ENCODE measurements around a stretch of chrX.

GRCh38 chrX:314950-315824 is 3.4 kb downstream of the GTPBP6 start:
- RAMPAGE, long total RNA = no peak
- RRBS, 2 experiments = no CpG with 5 or more reads among the region's 39 CpGs
CAGE:
- cytosol, long polyA minus RNA = no peak
- cytosol, long polyA plus RNA = no peak
- long polyA plus RNA = no peak
- nucleolus, long total RNA = no peak
- nucleus, long polyA plus RNA = no peak
- nucleus, long total RNA = no peak

GRCh38 chrX:318980-319607 is 498 bp upstream of the GTPBP6 start:
- RAMPAGE, long total RNA = no peak
- RRBS, 2 experiments = no CpG with 5 or more reads among the region's 70 CpGs
CAGE:
- cytosol, long polyA minus RNA = no peak
- cytosol, long polyA plus RNA = no peak
- long polyA plus RNA = no peak
- nucleolus, long total RNA = no peak
- nucleus, long polyA plus RNA = no peak
- nucleus, long total RNA = no peak

DNA sequence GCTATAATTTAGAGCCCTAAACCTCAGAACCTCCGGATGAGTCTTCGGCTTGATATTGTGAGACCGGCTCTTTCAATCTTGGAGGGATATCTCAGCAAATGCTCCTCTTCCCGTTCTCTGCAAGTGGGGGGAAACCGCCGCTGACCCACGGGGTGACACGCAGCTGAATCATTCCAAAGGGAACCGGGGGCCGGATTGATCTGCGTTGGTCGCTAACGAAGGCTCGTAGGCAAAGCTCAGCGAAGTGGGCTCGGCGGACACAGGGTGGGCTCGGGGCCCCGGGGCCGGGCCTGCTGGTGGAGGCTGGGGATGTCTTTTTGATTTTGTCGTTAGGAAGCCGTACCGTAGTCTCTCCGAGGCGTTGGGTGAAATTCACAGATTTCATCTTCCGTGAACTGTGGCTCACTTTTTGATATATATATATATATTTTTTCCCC is 110.6 kb upstream of the PPP2R3B start:
- RAMPAGE, long total RNA = no peak
- RRBS, 2 experiments = 50 to 79% methylated on average over 4 to 9 of the region's 26 CpGs
CAGE:
- cytosol, long polyA minus RNA = no peak
- cytosol, long polyA plus RNA = no peak
- long polyA plus RNA = no peak
- nucleolus, long total RNA = no peak
- nucleus, long polyA plus RNA = no peak
- nucleus, long total RNA = no peak

DNA sequence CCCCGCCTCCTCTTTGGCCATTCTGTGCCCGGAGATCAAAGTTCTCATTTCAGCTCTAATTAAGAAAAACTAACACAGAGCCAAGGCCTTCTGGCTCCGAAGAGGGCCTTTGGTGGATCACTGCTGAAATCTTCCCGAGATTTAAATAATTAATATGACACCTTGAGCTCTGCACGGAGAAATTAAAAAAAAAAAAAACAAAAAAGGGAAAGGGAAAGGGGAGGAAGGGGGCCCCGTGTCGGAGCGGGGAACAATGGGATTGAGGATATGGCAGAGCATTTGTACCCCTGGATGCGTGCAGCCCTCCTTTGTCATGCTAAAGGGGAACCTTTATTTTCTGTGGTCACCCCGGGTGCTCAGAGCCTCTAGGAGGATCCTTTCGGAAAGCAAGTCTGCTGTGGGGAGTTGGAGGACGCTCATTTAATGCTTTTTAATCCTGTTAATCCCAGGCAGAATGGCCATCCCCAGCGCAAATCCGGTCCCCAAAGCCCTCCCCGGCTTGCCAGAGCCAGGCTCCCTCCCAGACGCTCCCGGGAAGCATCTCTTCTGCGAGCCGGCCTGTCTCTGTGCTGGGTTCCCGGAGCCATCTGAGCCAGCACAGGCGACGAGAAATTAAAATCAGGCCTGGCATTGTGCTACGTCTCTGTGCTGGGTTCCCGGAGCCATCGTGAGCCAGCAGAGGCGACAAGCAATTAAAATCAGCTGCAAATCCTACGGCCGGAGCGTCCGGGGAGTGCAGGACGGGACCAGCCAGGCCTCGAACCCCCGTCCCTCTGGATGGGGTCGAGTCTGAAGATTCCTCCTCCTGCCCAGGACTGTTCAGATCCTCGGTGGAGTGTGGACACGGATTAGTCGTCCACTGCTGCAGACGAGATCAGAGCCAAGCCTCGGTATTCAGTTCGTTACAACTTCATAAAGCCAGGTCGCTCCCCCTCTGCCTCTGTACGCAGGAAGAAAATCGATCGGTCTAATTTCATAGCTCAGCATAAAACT is 113.2 kb upstream of the PPP2R3B start:
- RAMPAGE, long total RNA = no peak
- RRBS, 2 experiments = 51 to 80% methylated on average over 9 to 11 of the region's 44 CpGs
CAGE:
- cytosol, long polyA minus RNA = no peak
- cytosol, long polyA plus RNA = no peak
- long polyA plus RNA = no peak
- nucleolus, long total RNA = no peak
- nucleus, long polyA plus RNA = no peak
- nucleus, long total RNA = no peak

- RAMPAGE, long total RNA = no peak
- RRBS, 2 experiments = no CpG with 5 or more reads among the region's 10 CpGs
CAGE:
- cytosol, long polyA minus RNA = no peak
- cytosol, long polyA plus RNA = no peak
- long polyA plus RNA = no peak
- nucleolus, long total RNA = no peak
- nucleus, long polyA plus RNA = no peak
- nucleus, long total RNA = no peak
Observed at GRCh38 chrX:1060227-1060538, 152.3 kb downstream of the CRLF2 start.

DNA sequence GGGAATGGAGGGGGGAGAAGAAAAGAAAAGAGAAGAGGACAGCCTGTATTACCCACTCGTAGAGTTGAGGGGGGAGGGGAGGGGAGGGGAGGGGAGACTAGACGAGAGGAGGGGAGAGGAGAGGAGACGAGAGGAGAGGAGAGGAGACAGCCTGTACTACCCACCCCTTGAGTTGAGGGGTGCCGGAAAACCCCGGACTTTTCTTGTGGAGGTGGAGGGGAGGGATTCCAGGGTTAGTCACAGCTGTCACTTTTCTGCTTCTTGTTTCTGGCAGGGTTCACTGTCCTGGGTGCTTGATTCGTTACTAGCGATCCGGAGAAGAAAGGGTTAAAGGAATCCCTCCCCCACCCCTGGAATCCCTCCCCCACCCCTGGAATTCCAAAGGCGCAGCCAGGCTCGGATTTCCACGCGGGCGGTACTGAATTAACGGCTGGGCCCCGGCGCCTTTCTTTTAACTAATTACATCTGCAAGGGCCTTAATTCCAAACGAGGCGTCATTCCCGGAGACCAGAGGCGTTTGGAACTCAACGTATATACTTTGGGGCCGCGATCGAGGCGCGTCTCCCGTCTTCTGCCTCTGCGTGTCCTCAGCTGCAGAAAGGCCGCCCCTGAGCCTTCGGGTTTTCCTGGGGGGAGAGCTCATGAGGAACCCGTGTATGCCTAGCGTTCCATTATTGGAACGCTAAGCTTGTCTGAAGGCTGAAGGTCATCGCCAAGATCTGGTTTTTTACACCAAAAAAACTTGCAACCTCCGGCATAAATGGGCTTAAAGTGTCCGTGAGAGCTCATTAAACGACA is 20.1 kb upstream of the CSF2RA start:
- RAMPAGE, long total RNA = no peak
- RRBS, 2 experiments = 30% methylated on average over 8 of the region's 37 CpGs; no CpG with 5 or more reads in 1 of the 2 experiments
CAGE:
- cytosol, long polyA minus RNA = no peak
- cytosol, long polyA plus RNA = no peak
- long polyA plus RNA = no peak
- nucleolus, long total RNA = no peak
- nucleus, long polyA plus RNA = no peak
- nucleus, long total RNA = no peak

- RAMPAGE, long total RNA = no peak
- RRBS, 2 experiments = under 1 to 1% methylated on average over 25 to 31 of the region's 53 CpGs
CAGE:
- cytosol, long polyA minus RNA = no peak
- cytosol, long polyA plus RNA = no peak
- long polyA plus RNA = no peak
- nucleolus, long total RNA = no peak
- nucleus, long polyA plus RNA = no peak
- nucleus, long total RNA = no peak
Observed at GRCh38 chrX:1391236-1391876, 557 bp downstream of the SLC25A6 start.

DNA sequence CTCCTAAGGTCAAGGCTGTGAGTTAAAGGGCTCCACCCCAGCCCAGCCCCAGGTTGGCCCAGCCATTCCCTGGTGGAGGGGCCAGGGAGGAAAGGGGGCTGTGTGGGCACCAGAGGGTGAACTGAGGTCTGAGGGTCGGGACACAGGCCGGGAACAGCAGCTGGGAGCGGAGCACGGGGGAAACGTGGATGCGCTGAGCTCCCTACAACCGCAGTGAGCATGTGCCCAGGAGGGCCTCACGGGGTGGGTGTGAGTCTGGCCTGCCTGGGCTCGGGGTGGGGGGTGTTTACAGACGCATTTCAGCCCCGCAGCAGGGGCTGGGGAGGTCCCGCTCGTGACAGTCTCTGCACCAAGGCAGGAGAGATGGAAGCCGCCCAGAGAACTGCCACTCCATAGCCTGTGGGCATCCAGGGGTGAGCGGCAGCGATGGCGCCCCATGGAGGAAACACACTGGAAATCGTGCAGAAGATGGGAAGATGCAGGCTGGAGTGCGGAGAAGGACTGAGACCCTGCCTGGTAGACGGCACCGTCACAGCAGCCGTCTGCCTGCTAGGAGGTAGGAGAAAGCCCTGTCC is 9.8 kb upstream of the SLC25A6 start:
- RAMPAGE, long total RNA = no peak
- RRBS, 2 experiments = no CpG with 5 or more reads among the region's 22 CpGs
CAGE:
- cytosol, long polyA minus RNA = no peak
- cytosol, long polyA plus RNA = no peak
- long polyA plus RNA = no peak
- nucleolus, long total RNA = no peak
- nucleus, long polyA plus RNA = no peak
- nucleus, long total RNA = no peak

GRCh38 chrX:1405240-1405892 is 13.5 kb upstream of the SLC25A6 start:
- RAMPAGE, long total RNA = no peak
- RRBS, 2 experiments = no CpG with 5 or more reads among the region's 3 CpGs
CAGE:
- cytosol, long polyA minus RNA = no peak
- cytosol, long polyA plus RNA = no peak
- long polyA plus RNA = start-site peak on the plus strand at chrX:1405231-1405838, 54 and 31 reads in 2 replicates
- nucleolus, long total RNA = no peak
- nucleus, long polyA plus RNA = no peak
- nucleus, long total RNA = no peak

DNA sequence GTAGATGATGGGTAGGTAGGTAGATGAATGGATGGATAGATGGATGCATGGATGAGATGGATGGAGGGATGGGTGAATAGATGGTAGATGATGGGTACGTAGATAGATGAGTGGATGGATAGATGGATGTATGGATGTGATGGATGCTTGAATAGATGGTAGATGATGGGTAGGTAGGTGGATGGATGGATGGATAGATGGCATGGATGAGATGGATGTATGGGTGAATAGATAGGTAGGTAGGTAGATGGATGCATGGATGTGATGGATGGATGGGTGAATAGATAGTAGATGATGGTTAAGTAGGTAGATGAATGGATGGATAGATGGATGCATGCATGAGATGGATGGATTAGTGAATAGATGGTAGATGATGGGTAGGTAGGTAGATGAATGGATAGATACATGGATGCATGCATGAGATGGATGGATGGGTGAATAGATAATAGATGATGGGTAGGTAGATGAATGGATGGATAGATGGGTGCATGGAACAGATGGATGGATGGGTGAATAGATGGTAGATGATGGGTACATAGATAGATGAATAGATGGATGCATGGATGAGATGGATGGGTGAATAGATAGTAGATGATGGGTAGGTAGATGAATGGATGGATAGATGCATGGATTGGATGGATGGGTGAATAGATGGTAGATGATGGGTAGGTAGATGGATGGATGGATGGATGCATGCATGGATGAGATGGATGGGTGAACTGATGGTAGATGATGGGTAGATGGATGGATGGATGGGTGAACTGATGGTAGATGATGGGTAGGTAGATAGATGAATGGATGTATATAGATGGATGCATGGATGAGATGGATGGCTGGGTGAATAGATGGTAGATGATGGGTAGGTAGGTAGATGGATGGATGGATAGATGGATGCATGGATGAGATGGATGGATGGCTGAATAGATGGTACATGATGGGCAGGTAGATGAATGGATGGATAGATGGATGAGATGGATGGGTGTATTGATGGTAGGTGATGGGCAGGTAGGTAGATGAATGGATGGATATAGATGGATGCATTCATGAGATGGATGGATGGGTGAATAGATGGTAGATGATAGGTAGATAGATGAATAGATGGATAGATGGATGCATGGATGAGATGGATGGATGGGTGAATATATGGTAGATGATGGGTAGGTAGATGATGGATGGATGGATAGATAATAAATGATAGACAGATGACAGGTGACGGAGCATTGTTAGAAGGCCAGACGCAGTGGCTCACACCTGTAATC is 14.9 kb upstream of the SLC25A6 start:
- RAMPAGE, long total RNA = no peak
- RRBS, 2 experiments = no CpG with 5 or more reads among the region's 3 CpGs
CAGE:
- cytosol, long polyA minus RNA = no peak
- cytosol, long polyA plus RNA = no peak
- long polyA plus RNA = start-site peak on the plus strand centred at position 192 of the sequence, 175 bp wide, 26 and 18 reads in 2 replicates; start-site peak on the plus strand centred at position 478 of the sequence, 107 bp wide, 21 and 19 reads in 2 replicates
- nucleolus, long total RNA = no peak
- nucleus, long polyA plus RNA = no peak
- nucleus, long total RNA = no peak

DNA sequence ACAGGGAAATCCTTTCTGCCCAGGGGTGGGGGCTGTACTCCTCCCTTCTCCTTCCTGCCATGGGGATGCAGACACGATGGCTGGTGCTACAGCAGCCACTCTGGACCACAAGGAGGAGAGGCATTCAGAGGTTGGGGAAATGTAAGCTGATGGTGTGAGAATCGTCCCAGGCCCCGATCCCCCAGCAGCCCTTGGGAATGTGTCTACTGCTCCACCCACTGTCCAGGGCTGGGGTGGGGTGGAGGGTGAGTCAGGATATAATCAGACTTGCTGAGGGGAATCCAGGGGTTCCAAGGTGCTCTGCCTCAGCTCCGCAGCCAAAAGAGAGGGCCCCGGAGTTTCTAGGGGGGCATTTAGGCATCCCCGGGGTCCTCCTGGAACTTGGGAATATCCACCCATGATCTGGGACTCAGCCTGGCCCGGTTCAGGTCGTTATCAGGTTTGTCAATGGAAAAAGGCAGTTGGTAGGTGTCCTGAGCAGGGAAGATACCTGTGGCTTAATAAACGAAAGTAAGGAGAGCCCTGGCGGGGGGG is 26.6 kb upstream of the SLC25A6 start:
- RAMPAGE, long total RNA = no peak
- RRBS, 2 experiments = 17 to 95% methylated on average over 1 to 2 of the region's 10 CpGs
CAGE:
- cytosol, long polyA minus RNA = no peak
- cytosol, long polyA plus RNA = no peak
- long polyA plus RNA = no peak
- nucleolus, long total RNA = no peak
- nucleus, long polyA plus RNA = no peak
- nucleus, long total RNA = no peak

GRCh38 chrX:1468272-1468900 is 15.7 kb upstream of the ASMTL start:
- RAMPAGE, long total RNA = no peak
- RRBS, 2 experiments = 2% methylated on average over 9 of the region's 19 CpGs; no CpG with 5 or more reads in 1 of the 2 experiments
CAGE:
- cytosol, long polyA minus RNA = no peak
- cytosol, long polyA plus RNA = no peak
- long polyA plus RNA = no peak
- nucleolus, long total RNA = no peak
- nucleus, long polyA plus RNA = no peak
- nucleus, long total RNA = no peak

- RAMPAGE, long total RNA = no peak
- RRBS, 2 experiments = 80 to 88% methylated on average over 4 to 14 of the region's 40 CpGs
CAGE:
- cytosol, long polyA minus RNA = no peak
- cytosol, long polyA plus RNA = no peak
- long polyA plus RNA = no peak
- nucleolus, long total RNA = no peak
- nucleus, long polyA plus RNA = no peak
- nucleus, long total RNA = no peak
Observed at GRCh38 chrX:1507310-1508113, 29.5 kb downstream of the P2RY8 start.

- RAMPAGE, long total RNA = no peak
- RRBS, 2 experiments = no CpG with 5 or more reads among the region's 13 CpGs
CAGE:
- cytosol, long polyA minus RNA = no peak
- cytosol, long polyA plus RNA = no peak
- long polyA plus RNA = no peak
- nucleolus, long total RNA = no peak
- nucleus, long polyA plus RNA = no peak
- nucleus, long total RNA = no peak
Observed at GRCh38 chrX:1605701-1606122, 9.1 kb upstream of the ASMT start.

GRCh38 chrX:2363231-2364186 is 137.3 kb downstream of the DHRSX start:
- RAMPAGE, long total RNA = no peak
- RRBS, 2 experiments = no CpG with 5 or more reads among the region's 21 CpGs
CAGE:
- cytosol, long polyA minus RNA = no peak
- cytosol, long polyA plus RNA = no peak
- long polyA plus RNA = no peak
- nucleolus, long total RNA = no peak
- nucleus, long polyA plus RNA = no peak
- nucleus, long total RNA = no peak

DNA sequence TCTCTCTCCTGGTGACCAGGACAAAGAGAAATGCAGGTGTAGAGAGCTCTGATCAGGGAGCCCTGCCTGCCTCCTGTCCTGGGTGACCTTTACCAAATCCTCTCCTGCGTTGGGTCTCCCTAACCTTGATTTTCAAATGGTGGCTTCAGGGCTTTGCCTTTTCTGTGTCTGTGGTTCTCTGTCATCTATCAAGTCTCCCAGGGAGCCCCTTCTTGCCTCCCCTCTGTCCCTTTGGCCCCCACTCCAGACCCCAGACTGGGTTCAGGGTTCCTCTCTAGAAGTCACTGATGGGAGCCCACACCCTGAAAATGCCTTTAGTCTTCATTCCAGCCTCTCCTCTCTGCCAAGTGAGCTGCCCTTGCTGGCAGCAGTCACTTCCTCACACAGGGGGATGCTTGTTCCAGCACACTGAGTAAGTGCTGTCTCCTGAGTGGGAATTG is 40.5 kb upstream of the CD99 start:
- RAMPAGE, long total RNA = no peak
- RRBS, 2 experiments = no CpG with 5 or more reads among the region's 1 CpG
CAGE:
- cytosol, long polyA minus RNA = no peak
- cytosol, long polyA plus RNA = no peak
- long polyA plus RNA = no peak
- nucleolus, long total RNA = no peak
- nucleus, long polyA plus RNA = no peak
- nucleus, long total RNA = no peak

DNA sequence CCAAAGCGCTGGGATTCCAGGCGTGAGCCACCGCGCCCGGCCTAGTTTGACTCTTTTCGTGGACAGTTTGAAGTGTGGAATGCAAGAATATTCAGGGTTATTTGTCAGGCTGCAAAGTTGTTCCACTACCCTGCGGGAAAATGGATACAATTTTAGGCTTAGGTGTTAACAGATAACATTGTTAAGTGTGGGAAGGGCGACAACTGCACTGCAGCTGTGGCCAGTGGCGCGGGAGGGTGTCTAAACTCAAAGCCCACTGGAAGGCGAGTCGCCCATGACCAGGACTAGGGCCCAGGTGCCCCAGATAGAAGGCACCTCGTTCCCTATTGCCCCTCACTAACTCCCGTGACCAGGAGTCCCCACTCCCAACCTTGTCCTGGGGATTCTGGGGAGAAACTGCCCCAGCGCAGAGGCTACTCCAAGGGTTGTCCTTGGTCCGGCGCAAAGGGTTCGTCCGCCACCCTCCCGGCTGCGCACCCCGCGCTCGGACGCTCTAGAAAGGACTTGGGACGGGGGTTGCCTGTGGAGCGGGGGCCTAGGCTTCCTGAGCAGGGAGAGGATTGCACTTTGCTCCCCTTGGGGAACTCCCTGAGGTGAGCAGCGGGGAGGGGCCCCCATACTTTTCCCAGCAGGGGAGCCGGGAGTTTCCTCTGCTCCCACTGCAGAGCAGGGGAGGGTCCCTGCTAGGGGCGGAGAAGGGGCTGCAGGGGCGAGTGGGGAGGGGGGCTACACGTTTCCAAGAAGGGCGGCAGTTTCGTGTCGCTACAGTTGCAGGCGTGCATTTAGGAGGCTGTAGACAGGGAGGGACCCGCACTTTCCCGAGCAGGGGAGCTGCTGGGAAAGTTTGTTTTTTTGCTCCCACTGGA is 902 bp upstream of the CD99 start:
- RAMPAGE, long total RNA = no peak
- RRBS, 2 experiments = no CpG with 5 or more reads among the region's 38 CpGs
CAGE:
- cytosol, long polyA minus RNA = no peak
- cytosol, long polyA plus RNA = no peak
- long polyA plus RNA = no peak
- nucleolus, long total RNA = no peak
- nucleus, long polyA plus RNA = no peak
- nucleus, long total RNA = no peak

DNA sequence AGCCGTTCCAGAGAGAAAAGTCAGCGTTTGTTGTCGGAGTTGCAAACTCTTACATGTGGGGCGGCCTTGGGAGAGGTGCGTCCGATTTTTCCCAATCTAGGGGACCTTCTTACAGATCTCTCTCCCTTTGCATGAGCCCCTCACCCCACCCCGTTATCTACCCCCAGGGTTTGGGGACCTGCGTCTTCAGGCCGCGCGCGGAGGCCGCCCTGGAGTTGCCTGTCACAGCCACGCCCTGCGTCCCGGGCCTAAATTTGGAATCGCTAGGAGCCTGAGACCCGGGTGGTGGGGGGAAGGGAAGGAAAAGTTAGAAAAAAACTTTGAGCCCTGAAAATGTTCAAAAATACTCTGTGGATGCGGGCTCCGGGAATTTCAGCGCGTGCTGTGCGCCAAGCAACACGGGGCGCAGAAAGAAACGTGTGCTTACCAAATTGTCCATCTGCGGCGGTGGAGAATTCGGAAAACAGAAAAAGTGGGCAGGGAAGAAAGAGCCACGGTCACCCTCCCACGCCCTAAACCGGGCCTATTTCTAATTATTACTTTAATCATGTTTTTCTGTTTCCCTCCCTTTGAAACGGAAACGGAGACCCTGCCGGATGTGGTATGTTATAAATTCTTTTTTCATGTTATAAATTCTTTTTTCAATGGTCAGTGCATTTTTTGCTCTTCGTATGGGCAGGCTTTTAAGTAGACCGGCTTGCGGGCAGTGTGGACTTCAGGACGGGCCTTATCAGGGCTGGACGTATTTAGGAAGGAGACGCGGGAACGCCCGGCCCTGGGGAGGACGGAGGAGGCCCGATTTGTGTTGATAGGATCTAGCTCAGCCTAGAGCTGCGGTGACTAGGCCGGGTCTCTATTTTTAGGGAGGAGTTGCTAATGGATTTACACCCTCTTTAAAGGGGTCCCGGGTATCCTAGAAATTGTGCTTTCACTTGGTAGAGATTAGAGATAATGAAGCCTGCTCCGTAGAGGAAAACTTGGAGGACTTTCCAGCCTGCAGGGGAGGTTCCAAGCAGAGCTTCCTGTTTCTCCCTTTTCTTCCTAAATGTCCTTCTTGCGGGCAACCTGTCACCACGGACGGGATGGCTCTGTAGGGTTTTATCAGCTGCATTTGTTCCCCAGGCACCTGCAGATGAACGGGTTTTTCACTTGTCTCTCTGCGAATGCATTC is 911 bp downstream of the CD99 start:
- RAMPAGE, long total RNA = no peak
- RRBS, 2 experiments = 2 to 4% methylated on average over 15 to 16 of the region's 55 CpGs
CAGE:
- cytosol, long polyA minus RNA = no peak
- cytosol, long polyA plus RNA = no peak
- long polyA plus RNA = no peak
- nucleolus, long total RNA = no peak
- nucleus, long polyA plus RNA = no peak
- nucleus, long total RNA = no peak

DNA sequence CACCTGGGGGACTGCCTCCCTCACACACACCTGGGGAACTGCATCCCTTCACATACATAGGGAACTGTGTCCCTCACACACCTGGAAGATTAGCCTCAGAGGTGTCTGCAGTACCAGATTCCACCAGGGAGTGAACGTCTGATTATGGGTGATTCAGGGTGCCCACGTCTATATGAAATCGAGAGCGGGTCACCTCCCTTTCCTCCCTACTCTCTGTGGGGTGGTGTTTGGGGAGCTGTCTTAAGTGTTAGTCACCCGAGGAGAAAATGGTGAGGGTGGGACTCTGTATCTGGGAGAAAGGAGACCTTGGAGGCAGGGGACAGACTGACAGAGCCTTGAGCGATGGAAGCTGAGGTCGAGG is 17.0 kb downstream of the CD99 start:
- RAMPAGE, long total RNA = no peak
- RRBS, 2 experiments = no CpG with 5 or more reads among the region's 7 CpGs
CAGE:
- cytosol, long polyA minus RNA = no peak
- cytosol, long polyA plus RNA = no peak
- long polyA plus RNA = no peak
- nucleolus, long total RNA = no peak
- nucleus, long polyA plus RNA = no peak
- nucleus, long total RNA = no peak

Data from GM12878 (cell line).